Rectum (tissue), 1 donor: Measurements from ENCODE around the genes ASPM and NEK7.

GRCh38 chr1:197145780-197146766 is at the start of gene ASPM:
ASPM (minus strand) TSS chr1:197146669.
- PRO-cap = bidirectional peak, plus-strand start at chr1:197146808, minus-strand start at chr1:197146669

DNA sequence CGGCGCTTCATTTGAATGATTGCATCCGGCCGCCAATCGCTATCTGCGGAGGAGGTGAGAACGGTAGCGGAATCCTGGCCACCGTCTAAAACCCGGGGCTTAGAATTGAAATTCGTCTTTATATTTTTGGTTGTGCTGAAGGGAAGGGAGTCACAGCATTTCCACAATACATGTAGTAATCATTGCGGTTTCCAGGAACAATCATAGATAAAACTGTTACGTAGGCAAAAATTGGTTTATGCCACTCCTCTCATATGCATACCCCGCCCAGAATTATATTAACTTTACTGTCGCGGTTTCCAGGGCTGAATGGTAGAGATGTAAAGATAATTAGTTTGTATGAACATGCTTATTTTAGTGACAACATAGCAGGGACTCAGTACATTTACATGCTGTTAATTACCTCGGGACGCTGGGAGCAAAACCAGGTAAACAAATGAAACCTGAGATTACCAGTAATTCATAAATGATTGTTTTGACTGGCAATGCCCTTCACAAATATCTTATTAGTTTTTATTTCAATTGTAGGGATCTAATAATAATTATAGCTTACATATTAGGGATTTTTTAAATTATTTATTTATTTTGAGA is 393 bp upstream of the ASPM start:
- PRO-cap = bidirectional peak, plus-strand start at position 42 of the sequence, minus-strand start outside the sequence

DNA sequence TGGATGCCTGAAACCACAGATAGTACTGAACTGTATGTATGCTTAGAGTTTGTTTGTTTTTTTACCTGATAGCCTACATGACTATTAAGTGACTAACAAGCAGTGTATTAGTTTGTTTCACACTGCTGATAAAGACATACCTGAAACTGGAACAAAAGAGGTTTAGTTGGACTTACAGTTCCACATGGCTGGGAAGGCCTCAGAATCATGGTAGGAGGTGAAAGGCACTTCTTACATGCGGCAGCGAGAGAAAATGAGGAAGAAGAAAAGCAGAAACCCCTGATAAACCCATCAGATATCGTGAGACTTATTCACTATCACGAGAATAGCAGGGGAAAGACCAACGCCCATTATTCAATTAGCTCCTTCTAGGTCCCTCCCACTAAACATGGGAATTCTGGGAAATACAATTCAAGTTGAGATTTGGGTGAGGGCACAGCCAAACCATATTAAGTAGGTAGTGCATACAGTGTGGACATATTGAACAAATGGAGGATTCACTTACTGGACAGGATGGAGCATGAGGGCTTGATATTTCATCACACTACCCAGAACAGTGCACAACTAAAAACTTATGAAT is 78.4 kb downstream of the LHX9 start:
- PRO-cap = no peak

DNA sequence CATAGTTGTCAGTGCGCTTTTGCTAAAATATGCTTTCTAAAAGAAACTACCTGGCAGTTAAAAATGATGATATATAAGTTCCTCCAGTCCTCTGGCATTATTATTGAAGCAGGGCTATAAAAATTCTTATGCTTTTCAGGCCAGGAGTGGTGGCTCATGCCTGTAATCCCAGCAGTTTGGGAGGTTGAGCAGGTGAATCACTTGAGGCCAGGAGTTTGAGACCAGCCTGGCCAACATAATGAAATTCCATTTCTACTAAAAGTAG is 80.5 kb upstream of the NEK7 start:
- PRO-cap = no peak

DNA sequence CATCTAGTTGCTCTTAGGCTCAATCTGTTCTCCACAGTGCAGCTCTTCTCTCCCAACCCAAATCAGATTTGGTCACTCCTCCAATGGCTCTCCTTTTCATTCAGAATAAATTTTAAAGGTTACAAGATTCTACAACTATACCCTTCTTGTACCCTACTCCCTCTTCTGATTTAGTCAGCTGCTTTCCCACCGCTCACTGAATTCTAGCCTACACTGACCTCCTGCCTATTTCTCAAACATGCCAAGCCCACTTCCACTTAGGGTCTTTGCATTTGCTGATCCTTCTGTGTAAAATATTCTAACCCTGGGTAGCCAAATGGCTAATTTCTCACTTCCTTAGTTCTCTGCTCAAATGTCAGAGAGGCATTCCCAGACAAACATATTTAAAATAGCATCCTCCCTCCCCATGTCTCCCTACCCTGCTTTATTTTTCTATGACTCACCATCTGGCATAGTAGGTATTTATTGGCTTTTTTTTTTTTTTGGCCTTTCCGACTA is 1.8 kb upstream of the NEK7 start:
- PRO-cap = no peak

DNA sequence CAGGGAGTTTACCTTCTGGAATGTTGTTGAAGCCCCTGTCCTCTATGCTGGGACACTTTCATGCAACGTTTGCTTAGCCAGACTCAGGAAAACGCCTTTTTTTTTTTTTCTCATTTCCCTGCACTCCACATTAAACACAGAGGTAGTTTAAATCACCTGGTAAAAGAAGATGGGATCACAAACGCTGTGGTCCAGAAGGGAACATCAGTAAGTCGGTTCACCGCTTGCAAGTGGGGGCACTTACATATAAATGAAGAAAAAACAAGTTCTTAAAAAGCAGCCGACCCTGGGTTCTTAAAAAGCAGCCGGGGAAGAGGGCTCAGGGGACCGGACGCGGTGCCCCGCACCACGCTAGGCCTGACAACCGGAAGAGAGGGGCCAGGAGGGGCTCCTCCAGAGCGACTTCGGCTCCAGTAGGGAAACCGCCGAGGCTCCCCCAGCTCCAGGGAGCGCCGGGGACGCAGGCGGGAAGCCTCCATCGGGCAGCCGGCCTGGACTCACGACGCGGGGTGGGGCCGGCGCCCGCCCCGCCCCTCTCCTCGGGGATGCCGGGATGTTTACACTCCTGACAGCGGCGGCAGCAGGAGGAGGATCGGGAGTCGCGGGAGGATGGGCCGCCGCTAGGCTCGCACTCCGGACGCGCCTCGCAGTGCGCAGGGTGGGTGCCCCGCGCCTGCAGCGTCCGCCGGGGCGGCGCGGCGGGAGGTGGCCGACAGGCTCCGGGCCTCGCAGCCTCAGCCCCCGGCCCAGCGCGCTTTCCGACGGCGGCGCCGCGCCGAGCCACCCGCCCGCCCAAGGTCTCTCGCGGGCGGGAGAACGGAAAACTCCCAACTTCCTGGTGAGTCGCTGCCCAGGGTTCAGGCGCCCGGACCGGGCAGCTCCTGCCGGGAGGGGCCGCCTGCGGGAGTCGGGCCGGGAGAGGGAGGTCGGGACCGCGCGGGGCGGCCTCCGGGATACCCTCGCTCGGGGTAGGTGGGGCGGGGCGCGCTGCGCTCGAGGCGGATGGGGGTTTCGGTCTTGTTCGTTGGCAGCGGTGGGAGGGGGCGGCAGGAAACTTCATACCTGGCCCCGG is at the start of gene NEK7:
Gene NEK7 (plus strand): TSS at position 560 of the 1,072 bp plus-strand sequence.
- PRO-cap = bidirectional peak, plus-strand start at position 595 of the sequence, minus-strand start at position 504 of the sequence; bidirectional peak, plus-strand start at position 906 of the sequence, minus-strand start at position 965 of the sequence

DNA sequence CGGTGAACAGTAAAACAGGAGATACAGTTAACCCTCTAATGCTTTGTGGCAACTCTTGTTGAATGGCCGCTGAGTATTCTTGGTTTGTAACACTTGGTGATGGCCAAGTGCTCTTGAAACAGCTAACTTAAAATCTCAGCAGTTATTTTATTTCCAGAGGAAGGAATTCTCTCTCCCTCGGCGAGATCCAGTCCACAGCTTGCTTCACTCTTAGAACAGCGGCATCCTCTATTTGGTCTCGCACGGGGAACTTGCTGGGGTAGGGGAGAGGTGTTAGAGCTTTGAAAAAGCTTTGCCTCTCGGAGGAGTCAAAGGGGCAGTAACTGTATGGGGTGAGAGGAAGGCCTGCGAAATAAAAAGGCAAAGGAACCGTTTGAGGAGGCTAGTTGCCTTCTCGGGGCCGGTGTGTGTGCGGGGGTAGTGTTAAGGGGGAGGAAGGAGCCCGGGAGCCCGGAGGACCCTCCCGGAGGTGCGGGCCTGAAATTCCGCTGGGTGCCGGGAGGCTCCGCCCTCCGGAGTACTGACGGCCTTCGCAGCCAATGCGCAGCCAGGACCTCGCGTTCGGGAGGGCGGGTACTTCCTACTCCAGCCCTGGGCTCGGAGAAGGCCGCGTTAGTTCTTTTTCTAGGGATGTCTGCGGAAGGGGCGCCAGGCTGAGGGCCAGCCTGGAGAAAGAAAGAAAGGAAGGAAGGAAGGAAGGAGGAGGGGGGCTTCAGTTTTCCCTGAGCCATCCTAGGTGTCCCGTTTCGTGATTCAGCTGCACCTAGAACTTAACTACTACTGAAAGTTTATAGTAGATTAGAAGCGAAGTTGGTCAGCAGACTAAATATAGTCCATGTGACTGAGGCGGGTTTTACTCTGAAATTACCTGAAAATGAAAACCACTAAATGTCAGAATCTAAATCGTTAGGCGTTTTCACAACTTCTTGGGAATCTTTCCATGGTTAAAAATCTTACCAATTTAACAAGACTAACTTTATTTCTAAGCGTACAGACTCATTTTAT is 2.1 kb downstream of the NEK7 start:
- PRO-cap = bidirectional peak, plus-strand start at position 588 of the sequence, minus-strand start at position 519 of the sequence; unidirectional peak, minus-strand start at position 772 of the sequence

DNA sequence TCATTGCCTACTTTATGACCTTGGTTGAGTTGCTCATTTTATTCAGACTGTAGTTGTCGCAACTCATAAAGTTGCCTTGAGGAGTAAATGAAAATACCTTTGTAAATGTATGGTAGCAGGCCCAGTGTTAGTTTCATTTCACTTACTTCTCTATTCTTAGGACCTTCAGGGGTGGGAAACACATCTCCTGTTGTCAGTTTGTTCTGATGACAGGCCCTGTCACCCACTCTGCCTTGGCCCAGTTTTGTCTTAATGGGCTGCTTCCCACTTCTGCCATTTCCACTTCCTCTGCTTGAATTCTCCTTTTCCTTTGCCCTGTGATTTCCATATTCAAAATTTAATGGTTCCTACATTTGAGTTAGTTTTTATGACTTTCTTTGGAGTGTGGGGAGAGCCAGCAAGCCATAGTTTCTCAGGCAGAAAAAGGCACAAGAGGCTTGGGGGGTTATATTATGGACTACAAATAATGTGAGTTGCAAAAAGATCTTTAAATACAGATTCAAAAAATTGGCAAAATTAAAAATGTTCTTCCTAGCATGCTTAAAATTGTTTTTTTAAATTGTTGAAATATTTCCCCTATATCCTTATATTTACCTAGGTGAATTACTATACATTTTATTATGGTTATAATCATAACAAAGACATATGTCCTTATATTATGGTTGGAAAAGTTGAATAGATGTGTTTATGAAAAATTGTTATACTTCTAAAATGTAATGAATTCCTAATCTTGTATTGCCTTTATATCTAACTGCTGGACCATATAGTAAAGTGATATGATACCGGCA is 5.8 kb downstream of the NEK7 start:
- PRO-cap = no peak

DNA sequence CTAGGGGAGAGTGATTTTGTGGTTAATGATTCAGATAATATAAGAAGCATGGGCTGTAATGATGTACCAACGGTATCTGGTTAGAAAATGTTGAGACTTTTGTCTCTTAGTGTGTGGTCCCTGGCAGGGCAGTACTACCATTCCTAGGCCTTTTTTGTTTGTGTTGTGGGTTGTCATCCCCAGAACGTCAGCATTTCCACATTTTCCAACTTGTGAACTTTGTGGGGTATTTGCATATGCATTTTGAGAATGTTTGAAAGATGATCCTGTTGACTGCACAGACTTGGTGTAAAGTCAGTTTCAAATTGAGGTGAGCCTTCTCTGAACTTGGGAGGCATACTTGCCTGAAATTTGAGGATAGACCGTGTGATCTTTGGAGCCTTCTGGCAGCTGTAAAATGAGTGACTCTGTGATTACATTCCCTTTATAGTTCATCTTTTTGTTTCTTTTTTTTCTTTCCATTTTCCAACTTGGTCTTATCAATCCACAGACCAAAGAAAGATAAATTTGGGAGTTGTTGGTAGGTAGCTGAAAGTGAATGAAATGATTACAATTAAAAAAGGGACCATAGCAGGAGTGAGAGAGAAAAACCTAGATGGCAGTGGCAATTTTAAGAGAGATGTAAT is 11.6 kb downstream of the NEK7 start:
- PRO-cap = no peak

- PRO-cap = no peak
Measured at GRCh38 chr1:198174047-198174847, 17.4 kb downstream of the NEK7 start.

DNA sequence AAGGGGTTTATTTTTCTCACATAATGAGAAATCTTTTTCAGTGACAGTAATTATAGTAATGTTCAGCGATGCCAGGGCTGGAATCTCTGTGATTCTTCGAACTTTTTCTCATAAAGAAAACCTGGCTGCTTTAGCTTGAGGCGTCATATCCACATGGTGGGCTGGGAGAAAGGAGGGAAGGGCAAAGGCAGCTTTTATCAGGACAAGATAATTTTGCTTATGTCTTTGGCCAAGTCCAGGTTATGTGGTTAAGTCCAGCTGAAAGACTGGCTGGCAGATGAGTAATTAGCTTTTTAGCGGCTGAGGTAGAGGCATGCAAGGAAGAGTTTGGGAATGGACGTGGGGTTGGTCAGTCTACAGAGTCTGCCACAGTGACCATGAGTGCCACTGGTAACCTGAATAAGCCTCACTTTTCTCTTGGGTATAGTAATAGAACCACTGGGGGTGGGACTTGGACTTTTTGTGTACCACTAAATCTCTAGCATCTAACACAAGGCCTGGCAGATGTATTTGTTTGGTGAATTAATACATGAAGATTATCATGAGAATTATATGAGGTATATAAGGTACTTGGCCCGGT is 39.8 kb downstream of the NEK7 start:
- PRO-cap = no peak

DNA sequence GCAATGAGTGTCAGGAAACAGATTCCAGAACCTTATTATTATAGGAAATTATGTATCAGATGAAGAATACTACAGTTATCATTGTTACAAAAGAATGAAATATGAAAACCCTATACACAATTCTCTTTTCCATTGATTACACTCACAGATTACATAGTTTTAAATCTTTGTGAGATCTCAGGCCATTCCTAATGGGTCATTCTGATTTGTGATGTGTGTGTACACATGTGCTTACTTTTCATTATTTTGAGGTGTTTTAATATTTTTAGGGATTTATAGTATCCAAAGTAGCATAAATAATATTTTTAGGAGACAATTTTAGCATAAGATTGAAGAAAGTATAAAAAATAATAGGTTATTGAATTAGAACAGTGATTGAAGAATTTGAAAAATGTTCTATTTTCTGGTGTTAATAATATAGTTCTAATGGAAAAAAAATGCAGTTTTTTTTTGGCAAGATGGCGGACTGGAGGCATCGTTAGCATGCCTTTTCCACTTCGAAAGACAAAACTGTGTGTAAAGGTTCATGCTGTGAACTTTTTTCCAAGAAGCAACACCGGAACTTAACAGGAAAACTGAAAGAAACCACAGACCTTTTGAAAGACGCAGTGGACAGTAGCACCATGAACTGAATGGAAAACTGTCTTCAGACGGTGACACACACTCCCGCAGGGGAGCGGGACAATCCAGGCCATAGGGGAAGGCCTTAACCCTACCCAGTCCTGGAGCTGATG is 54.6 kb downstream of the NEK7 start:
- PRO-cap = no peak

DNA sequence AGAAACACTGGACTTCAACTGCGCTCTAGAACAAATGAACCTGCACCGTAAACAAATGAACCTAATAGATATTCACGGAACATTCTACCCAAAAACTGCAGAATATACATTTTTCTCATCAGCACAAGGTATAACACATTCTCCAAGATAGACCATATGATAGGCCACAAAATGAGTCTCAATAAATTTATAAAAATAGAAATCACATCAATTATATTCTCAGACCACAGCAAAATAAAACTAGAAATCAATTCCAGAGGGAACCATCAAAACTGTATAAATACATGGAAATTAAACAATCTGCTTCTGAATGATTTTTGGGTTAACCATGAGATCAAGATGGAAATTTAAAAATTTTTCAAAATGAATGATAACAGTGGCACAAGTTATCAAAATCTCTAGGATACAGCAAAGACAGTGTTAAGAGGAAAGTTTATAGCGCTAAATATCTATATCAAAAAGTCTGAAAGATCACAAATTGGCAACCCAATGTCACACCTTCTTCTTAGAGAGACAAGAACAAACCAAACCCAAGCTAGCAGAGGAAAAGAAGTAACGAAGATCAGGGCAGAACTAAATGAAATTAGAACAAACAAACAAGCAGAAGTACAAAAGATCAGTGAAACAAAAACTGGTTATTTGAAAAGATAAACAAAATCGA is 59.3 kb downstream of the NEK7 start:
- PRO-cap = no peak

GRCh38 chr1:198520528-198520950 is 19.9 kb downstream of the ATP6V1G3 start:
- PRO-cap = no peak

DNA sequence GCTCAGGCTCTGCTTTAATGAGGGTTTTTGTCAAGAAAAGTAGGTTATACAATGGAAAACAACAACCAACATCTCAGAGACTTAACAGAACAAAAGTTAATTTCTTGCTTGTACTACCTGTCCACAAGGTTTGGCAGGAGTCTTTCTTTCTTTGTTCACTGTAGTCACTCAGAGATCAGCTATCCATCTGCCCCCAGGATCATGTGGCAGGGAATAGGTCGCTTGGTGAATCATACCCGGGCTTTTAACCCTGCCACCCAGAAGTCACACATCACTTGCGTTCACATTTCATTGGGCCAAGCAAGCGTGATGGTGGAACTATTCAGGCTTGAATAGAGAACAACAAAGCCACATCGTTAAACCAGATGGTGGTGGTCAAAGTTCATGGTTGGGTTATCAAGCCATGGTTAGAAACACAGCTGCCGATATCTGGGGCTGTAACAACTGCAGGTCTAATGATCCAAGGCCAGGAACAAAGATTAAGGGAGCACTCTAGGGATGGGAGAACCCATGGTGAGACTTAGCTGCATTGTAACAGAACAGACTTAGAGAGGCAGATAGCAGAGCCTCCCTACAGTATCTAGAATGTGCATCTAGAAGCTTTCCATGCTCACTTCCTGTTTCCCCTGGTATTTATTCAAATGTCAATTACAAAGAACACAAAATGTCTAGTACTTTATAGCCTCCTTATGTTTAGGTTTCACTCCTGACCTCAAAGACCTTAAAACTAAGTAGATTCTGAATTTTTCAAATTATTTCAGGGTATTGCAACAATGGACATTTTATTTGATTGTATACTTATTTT is 40.0 kb upstream of the PTPRC start:
- PRO-cap = no peak

DNA sequence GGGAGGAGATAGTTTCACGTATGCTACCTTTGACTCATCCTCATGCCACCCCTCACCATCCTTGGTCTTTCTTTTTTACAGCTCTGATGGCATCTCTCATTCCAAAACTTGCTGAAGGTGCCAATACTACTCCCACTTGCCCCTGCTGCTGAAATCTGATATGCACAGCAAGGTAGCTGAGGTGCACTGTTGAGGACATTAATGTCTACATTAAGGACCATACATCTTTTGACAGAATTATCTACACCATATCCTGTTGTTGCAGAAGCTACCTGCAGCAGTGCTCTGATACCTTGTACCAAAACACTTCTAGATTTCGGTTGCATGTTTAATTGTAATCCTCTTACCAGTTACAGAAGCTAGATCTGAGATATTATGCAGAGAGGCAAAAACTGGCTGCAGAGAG is 19.4 kb upstream of the PTPRC start:
- PRO-cap = no peak

DNA sequence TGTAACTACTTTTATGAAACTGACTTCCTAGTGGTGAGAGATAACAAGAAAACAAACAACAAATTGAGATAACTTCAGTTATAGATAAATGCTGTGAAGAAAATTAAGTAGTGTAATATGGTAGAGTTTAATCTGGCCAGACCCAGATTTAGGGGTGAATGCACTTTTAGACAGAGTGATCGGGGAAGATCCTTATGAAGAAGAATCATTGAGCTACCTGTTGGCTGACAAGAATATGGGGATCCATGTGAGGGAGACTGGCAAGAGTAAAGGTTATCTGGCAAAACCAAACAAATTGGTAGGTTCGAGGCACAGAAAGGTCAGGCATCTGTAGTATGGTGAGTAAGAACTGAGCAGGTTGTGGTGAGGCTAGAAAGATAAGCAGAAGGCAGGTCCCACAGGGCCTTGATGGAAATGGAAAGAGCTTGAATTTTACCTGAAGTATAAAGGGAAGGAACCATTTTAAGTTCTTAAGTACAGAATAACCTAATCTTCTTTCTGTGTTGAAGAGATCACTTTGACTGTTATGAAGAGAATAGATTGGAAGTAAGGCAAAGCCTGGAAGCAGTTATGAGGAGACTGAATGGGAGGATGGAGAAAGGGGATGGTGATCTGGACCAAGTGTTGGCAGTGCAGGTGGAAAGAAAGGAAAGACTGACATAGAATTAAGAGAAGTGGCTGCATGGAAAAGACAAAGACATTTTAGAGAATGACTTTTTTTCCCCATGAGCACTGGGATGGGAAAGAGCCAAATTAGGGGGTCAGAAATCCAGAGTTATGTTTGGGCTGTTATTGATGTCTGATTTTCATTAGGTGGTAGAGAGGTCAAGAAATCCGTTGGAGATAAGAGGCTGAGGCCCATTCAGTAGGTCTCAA is 11.2 kb downstream of the PTPRC start:
- PRO-cap = no peak

- PRO-cap = no peak
Measured at GRCh38 chr1:198668521-198668910, 29.7 kb downstream of the PTPRC start.

DNA sequence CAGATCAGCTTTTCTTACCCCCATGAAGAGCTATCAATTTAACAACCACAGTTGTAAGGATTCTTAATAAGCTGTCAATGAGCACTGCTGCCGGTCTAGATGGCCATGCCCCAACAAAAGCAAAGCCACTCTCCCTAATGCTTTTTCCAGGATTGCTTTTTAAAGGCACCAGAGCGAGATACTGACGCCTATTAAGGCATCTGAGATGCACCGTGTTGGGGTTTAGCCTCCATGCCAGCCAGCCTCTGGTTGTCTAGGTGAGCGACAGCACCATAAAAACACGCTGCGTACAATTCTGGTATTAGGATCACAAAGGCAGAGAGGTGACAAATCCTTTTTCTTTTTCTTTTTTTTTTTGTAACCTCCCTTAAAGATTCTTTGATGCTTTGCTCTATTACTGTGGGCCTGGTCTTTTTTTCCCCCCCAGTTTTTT is 39.6 kb downstream of the PTPRC start:
- PRO-cap = unidirectional peak, minus-strand start at position 247 of the sequence

GRCh38 chr1:198711669-198712130 is 72.9 kb downstream of the PTPRC start:
- PRO-cap = no peak